ENCODE measurements around the genes STARD4, DCP2 and CCDC112.

DNA sequence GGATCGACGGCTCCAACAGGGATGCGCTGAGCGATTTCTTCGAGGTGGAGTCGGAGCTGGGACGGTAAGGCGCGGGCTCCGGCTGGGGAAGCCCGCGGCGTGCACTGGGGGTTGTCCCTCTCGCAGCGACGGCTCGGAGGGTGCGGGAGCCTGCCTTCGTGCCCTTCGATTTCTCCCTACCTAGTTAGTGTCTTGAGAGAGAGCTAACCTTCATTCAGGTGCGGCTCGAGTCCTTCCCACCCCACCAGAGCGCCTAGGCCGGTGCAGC lies 331 bp downstream of the CAMK4 start:
- RRBS: under 1% methylated on average over 8 of the region's 24 CpGs

DNA sequence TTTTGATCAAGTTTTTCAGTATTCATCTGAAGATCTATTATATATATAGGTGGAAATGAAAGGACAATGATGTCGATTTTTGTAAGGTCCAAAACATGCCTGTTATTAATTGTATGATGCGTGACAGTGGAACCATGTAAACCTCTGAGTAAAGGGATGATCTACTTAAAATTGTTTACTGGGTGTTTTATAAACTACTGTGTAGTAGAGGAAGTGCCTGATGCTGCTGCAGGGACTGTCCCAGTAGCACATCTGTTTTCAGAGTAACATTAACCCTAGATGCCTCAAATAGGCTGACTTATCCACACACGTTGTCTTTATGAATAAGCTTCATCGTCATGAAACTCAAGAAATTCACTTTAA lies 1.7 kb downstream of the CAMK4 start:
- RRBS: no CpG with 5 or more reads among the region's 4 CpGs

DNA sequence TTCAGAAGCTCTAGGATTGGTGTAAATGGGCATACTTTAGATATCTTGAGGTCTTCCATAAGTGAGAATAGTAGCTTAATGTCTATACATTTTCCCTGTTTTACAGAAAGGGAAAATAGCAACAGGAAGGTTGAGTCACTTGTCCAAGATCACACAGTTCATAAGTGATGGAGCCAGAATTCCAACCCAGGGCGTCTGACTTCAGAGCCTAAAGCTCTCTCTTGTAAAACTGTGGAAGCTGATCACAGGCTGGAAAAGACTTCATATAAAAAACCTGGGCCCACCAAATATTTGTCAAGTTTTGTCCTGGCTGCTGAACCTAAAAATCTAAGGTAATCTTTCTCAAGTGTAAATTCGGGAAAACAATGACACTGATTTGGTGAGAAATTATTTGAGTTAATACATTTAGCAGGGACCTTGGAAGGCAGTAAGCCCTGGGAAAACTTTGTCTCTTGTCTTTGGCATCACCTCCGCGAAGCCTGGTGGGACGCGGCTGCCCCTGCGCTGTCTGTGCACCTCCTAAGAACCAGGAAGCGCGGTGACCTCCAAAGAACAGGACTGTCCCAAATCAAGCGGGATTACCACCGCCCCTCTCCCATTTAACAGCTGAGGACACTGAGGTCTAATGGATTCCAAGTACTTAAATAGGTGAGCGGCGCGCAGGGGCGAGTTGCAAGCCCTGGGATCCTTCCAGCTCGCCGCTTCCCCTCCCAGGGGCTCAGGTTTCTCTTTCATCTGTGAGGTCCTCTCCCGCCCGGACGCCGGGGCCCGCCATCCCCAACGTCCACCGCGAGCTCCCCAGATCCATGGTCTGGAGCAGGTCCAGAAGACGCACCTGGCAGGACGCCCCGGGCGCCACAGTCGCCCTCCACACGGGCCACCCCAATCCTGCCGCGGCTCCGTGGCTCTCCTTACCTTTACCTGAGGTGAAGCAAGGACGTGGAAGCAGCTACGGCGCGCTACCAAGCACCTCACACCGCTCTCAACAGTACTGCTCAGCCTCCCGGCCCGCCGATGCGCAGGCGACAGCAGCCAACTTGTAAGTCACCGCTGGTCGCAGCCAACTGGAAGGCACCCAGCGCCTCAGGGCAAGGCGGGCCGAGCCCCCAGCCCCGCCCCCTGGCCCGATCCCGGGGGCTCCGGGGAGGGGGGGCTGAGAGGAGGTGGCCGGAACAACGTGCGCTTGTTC lies at the start of gene STARD4:
TSS of gene STARD4 (minus strand) at position 1,066 of the 1,189 bp plus-strand sequence.
- RRBS: under 1% methylated on average over 8 of the region's 56 CpGs

- RRBS: no CpG with 5 or more reads among the region's 3 CpGs
Measured at GRCh38 chr5:112163922-112164604, 255.0 kb downstream of the EPB41L4A start.

GRCh38 chr5:112195988-112197185 lies 222.7 kb downstream of the EPB41L4A start:
- RRBS: no CpG with 5 or more reads among the region's 7 CpGs

GRCh38 chr5:112532821-112533336 lies 113.8 kb upstream of the EPB41L4A start:
- RRBS: no CpG with 5 or more reads among the region's 4 CpGs

- RRBS: 1% methylated on average over 27 of the region's 67 CpGs
Measured at GRCh38 chr5:112707283-112708446, 30.0 kb upstream of the APC start.

DNA sequence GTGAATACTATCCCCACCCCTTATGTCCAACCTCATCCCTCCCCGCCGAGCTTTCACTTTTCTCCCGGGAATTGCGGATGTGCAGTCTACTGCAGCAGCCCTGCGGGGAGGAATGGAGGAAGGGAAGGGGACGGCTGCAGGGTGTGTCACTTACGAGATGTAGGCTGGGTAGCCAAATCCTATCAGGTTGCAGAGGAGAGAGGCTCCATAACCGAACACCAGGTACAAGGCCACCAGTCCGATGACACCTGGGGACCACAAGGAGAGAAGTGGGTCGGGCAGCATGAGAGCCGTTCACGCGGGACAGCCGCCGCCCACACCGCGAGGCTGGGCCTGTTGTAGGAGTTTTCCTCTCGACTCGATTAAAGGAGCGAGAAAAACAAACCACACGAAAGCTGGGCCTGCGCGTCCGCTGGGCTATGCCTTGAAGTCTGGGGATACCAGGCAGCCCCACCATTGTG lies 988 bp downstream of the REEP5 start:
- RRBS: no CpG with 5 or more reads among the region's 24 CpGs

- RRBS: 3% methylated on average over 3 of the region's 78 CpGs
Measured at GRCh38 chr5:112976655-112977685, at the start of gene DCP2. Gene DCP2 (plus strand): TSS chr5:112976798.

DNA sequence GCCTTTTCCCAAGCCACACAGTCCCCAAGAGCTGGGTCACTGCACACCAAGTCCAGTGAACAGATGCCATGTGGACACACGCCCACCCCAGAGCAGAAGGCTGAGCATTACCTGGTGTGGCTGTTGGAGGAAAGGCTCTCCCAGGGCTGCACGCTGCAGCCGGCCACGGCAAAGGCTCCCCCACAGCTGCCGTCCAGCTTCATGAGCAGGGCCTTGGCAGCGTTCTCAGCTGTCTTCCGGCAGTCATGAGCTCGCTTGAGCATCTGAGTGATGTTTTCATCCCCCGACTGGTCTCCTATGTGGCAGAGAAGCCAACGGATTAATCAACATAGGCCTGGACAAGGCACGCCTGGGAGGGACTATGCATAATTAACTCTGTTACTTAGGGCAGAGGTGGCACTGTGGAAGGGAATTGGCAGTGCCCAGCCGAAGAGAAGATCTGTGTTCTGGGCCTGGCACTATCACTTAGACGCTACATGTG lies 87.3 kb downstream of the DCP2 start:
- RRBS: 44% methylated on average over 5 of the region's 13 CpGs

DNA sequence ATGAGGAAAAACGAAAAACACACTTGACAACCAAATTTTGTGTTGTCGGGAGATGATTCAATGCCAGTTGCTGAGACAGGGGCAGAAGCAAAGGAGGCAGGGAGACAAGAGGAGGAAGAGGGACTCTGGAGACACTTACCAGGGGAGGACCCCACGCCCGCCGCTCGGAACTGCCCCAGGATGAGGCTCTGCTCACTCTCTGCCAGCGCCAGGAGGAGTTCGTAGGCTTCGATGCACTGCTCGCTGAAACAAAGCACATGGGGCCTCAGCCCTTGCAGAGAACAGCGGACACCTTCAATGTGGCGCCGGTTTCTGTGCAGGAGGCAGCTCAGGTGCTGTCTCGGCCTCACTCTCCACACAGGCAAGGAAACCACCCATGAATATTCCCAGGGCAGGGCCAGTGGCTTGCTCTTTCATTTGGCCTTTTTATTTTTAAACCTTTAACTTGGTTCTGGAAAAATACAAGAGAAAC lies 91.4 kb downstream of the DCP2 start:
- RRBS: no CpG with 5 or more reads among the region's 14 CpGs

DNA sequence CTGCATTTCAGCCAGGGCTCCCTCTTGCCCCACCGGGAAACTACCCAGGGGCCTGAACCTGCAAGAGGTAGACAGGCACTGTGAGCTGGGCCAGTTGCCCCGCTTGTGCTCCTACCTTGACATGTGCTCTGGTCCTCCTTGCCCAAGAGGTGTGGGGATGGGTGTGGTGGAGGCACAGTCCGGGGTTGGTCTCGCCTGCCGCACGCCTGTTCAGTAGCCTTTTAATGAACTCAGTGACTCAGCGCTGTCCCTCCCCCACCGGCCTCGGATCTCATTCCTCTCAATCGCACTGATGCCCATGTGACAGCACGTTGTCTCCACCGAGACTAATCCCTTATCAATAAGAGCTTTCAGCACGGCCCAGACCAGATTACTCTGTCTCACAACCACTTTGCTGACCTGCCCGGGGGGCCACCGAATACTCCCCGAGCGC lies 226.5 kb downstream of the DCP2 start:
- RRBS: under 1% methylated on average over 10 of the region's 17 CpGs

- RRBS: no CpG with 5 or more reads among the region's 2 CpGs
Measured at GRCh38 chr5:113234356-113234991, 200.3 kb downstream of the TSSK1B start.

DNA sequence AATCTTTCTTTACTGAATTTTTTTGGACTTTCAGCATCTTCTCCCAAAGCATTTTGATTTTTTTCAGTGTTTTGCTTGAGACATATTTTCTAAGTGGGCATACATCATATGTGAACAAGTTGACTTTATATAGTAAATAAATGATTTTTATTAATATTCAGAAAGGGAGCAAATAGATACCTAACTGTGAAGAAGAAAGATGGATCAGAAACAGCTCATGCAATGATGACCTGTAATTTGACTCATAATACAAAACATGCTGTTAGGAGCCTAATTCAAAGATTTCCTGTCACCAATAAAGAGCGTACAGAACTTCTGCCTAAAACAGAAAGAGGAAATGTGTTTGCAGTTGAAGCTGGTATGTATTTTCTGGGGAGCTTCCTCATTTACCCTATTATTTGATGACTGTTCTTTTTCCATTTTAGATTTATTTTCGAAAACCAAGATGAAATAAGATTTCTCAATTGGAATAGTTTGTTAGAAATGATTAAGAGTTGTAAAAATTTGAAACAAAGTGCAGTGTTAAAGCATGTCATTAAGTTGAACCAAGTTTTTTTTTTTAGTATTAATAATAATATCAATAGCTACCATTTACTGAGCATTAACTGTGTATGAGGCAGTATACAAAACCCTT lies 11.4 kb downstream of the YTHDC2 start:
- RRBS: no CpG with 5 or more reads among the region's 2 CpGs

DNA sequence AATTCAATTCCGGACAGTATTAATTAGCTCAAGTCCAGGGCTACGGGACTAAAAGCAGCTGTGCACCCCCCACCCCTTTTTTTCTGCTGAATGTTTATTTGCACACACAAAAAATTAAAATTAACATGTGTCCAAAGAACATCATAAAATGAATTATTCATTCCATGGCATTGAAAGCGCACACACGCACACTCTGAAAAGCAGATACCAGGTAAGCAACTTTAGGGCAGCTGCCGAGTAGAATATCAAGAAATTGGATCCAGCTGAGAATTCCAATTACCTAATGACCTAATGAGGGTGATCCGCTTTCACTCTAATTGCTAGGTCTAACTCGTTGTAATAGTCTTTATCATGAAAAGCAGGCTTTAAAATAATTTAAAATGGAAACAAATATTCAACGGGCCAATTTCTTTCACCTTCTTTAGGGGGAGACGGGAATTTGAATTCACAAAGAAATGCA lies 1.7 kb upstream of the KCNN2 start:
- RRBS: no CpG with 5 or more reads among the region's 9 CpGs

DNA sequence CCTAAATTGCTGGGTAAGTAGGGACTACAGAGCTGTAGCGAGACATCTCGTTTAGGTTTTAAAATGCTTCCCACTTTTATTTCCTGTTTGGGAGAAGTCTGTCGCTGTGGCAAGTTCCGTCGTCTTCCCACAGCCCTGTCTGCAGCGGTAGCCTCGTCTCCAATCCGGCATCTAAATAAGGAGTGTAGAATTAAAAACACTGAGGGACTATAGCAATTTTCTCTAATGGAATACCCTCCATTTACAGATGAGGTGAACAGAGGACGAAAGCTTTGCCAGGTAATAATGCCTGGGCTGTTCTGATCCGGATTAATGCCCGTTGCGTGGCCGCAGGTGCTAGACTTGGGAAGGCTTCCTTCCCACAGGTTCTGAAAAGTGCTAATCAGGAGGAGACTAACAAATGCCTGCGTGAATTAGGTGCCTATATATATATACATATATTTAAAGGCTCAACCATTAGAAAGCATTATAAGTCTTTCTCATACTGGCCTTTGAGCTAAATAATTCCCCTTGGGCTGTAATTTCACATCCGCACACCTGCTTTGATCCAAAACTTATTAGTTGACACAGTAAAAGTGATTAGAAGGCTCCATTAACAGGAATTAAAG lies 1.4 kb upstream of the TRIM36 start:
- RRBS: no CpG with 5 or more reads among the region's 15 CpGs

GRCh38 chr5:115295620-115296881 lies at the start of gene CCDC112:
Gene CCDC112 (minus strand): TSS chr5:115296654.
- RRBS: 1% methylated on average over 29 of the region's 88 CpGs

DNA sequence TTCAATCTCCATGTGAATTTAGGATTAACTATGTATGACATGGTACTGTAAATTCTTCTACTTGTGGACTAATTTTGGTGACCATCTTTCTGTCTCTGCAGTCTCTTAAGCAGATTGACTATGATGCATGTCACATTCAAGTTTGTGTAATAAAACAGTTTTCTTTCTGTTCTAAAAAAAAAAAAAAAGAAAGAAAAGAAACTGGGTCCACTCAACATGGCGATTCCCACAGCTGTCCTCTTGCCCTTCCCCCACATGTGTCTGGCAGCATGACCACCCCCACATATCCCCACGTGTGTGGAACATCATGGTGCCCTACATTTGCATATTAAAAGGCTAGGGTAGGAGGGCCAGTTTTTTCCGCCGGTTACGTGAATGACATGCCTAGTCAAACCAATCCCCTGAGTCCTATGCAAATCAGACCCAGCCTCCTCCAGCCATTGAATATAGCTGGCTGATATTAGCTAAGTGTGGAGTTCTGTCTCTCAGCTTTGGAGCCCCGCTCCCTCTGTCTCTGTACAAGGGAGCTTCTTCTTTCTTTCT lies 32.9 kb upstream of the CCDC112 start:
- RRBS: no CpG with 5 or more reads among the region's 6 CpGs